Airway epithelial cell (primary cell): ENCODE measurements around the genes PKD2 and ABCG2.

GRCh38 chr4:83536677-83536838, 650 bp downstream of the GPAT3 start:
- RAMPAGE, long total RNA, result no peak

DNA sequence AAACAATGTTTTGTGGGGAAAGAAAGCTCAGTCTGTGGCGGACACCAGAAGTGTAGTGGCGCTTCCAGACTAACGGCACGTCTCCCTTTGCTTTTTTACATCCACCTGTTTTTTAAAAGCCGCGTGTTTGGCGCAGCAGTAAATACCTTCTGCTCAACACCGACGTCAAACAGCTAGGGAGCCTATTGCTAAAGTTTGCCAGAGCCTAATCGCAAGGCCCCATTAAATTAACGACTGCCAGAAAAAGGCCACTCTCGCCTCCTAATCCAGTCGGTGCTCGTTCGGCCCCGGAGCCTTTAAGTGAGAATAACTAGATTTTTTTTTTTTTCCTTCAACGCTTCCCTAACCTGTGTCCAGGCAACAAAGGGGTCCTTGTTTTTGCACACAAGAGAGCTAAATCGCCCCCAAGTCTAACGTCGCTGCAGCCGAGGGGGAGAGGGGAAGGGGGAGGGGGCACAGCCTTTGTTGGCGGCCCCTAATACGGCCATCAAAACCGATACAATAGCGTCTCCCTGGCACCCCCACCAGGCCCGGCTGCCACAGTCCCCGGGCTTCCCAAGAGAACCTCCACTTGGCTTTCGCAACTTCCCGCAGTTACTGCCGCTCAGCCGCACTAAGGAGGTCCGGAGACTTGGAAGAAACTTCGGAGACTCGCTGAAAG, 3.0 kb downstream of the NKX6-1 start:
- RAMPAGE, long total RNA, result no peak

DNA sequence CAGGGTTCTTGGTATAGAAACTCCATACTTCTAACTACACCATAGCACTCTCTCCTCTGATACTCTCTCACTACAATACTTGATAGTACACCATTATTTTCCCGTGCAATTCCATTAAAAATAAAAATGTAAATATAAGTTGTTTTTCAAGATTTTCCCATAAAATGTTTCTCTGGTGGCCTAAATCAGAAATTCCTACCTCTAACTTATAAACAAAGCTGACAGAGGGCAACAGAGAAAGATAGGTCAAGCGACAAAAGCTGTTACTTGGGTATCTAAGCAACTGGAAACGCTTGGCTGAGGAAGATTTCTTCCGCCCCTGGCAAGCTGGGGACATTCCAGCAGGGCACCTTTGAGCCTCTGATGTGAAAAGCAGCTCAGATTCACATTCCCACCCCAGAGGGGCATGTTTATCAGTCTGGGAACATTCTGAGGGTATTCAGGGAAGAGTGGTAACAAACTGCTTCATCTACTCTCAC, 3.6 kb upstream of the CDS1 start:
- RAMPAGE, long total RNA, result no peak

GRCh38 chr4:84939942-84940643, 26.4 kb downstream of the WDFY3 start:
- RAMPAGE, long total RNA, result no peak

DNA sequence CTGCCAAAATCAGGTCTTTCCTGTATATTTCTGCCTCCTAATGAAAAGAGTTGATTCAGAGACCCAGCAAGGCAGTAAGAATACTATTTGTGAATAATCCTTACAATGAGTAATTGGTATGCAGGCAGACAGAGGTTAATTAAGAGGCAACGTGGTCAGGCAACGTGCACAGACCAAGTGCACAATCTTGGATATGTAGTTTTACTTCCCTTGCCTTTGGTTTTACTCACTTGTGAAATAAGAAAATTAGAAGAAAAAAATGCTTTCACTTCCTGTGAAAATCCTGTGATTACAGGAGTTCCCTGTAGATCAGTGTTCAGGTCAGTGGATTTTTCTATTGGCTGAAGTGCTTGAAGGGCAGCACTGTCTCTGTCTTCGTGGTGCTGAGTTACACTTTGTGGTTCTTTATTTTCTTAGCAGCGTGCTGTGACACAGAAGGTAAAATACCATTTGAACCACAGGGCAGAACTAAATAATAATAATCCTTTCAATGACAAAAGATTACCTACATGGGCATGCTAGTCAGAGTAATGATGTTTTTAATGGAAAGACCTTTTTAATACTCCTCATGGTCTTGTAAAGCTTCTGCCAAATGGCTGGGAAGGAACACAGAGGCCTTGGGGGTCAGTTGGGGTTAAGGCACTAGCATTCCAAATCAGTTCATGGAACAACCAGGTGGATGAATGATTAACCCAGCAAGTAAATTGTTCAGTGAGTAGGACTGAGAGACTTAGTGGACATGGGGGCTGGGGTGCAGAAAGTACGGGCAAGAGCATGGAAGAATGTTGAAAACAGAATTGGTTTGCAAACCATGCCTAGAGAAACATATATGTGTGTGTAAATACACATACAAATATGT, 430.8 kb downstream of the MAPK10 start:
- RAMPAGE, long total RNA, result no peak

- RAMPAGE, long total RNA, result no peak
These were observed 429.3 kb downstream of the MAPK10 start for GRCh38 chr4:85930349-85931110.

DNA sequence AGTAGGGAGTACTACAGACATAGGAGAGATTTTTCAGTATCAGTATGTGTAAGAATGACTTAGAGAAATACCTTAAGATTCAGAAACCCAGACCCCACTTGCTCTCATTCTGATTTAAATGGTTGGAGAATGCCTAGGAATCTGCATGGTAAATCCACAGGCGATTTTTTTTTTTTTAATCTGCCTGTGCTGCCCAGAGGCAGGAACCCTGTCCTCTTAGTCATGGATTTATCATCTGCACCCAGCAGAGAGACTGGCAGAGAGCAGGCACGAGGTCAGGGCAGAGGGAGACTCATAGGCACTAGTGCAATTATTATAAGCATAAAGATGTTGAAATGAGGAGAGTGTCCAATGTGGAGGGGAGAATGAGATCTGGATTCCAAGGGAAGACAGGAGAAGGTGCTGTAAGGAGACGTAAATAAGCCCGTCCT, 406.4 kb downstream of the MAPK10 start:
- RAMPAGE, long total RNA, result no peak

DNA sequence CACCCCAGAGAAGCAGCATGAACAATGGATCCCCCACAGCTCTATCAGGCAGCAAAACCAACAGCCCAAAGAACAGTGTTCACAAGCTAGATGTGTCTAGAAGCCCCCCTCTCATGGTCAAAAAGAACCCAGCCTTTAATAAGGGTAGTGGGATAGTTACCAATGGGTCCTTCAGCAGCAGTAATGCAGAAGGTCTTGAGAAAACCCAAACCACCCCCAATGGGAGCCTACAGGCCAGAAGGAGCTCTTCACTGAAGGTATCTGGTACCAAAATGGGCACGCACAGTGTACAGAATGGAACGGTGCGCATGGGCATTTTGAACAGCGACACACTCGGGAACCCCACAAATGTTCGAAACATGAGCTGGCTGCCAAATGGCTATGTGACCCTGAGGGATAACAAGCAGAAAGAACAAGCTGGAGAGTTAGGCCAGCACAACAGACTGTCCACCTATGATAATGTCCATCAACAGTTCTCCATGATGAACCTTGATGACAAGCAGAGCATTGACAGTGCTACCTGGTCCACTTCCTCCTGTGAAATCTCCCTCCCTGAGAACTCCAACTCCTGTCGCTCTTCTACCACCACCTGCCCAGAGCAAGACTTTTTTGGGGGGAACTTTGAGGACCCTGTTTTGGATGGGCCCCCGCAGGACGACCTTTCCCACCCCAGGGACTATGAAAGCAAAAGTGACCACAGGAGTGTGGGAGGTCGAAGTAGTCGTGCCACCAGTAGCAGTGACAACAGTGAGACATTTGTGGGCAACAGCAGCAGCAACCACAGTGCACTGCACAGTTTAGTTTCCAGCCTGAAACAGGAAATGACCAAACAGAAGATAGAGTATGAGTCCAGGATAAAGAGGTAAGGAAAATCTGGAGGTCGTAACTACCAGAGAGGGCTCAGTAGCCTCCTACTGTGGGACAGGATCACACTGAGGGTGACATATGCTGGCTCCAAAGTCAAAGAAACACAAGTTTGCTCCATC, 364.8 kb downstream of the MAPK10 start:
- RAMPAGE, long total RNA, result no peak

DNA sequence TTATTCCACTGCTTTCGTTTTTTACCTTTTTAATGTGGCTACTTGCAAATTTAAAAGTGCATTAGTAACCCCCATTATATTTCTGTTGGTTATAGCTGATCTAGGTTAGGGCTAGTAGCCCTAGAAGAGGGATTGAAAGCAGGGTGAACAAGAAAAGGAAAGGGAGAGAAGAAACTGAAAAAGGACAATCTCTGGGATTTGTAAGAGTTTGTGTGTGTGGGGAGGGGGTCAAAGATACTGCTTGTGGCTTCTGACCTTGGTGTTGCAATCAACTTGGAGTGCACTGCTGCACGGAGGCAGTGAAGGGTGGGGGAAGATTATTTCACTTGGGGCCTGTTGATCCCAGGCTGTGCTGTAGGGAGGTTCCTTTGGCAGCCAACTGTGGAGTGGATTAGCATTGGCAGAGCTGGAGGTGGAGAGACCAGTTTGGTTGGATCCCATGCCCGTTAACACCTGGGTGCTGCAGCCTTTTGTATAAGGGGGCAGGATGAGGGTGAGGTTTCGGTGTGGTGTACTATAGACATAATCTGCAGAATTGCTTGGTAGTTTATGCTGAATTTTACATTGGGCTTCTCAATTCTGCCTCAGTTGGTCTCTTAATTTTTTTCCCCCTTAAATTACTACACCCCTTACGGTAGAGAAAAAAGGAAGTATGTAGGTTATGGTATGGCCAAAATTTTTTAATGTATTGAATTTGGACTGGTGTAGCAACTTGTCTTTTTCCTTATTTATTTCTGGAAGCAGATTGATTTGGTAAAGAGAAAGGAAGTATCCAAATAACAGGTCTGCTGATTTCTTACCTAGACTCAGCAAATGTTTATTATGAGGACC, 38.3 kb downstream of the AFF1 start:
- RAMPAGE, long total RNA, result no peak

DNA sequence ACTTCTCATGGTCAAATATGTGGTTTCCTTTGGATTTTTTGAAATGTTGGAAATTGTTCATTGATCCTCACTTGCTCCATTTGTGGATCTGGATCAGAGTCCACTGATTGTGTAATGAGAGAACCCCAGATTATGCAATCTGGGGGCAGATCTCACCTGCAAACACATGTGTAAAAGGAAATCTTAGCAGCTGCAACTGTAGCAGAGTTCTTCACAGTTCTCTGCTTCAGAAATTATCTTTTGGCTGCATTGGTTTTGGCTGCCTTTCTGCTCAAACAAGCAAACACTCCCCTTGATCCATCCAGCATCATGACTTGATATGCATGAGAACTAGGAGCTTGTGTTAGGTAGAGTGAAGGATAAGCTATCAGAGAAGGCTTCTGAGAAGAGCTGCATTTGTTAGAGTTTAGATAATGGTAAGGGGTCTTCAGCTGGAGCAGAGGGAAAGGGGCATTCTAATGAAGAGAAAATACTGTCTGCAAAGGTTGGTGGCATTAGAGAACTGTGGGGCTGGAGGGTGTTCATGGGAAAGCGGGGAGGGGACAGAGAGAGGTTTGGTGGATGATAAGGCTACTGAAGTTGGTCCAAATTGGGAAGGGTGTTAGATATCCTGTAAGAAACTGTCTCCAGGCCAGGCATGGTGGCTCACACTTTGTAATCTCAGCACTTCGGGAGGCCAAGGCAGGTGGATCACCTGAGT, 59.7 kb downstream of the AFF1 start:
- RAMPAGE, long total RNA, result no peak

GRCh38 chr4:87029249-87029852, 94.5 kb downstream of the AFF1 start:
- RAMPAGE, long total RNA, result no peak

GRCh38 chr4:87125604-87126494, 94.6 kb downstream of the KLHL8 start:
- RAMPAGE, long total RNA, result no peak

DNA sequence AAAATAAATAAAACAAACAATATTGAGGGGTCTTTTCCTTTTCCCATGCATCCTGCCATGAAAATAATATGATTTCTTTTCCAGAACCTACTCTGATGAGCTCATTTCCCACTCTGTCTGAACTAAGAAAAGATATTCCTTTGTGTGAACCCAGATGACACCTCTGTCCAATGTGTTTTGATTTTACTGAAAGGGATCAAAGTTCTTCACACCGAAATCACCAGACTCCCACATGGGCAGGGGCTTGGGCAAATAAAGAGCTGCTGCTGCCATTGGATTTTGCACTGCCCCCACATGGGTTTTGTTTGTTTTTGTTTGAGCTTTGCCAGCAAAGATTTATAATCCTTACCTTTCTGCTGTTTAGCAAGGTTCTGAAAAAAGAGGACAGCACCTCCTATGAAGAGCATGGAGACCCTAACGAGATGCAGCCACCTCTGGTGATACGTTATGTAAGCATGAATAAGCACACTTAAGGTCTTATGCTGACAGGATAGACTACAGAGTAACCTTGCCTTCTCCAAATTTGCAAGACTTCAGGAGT, 44.4 kb downstream of the HSD17B13 start:
- RAMPAGE, long total RNA, result no peak

DNA sequence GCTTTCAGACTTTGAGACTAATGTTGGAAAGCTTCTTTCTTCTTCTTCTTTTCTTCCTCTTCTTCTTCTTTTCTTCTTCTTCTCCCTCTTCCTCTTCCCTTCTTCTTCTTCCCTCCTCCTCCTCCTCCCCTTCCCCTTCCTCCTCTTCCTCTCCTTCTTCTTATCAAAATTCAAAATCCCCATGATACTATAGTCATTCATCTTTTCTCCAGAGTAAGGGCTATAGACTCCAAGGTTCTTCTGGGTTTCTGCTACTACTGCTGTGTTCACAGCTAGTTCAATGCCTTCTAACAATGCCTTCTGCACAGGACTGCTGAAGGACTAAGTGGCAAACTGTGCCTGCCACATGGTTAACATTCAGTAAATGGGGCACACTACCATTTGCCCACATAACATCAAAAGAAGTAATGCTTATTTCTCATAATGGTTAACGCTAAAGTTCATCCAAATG, 11.8 kb upstream of the HSD17B13 start:
- RAMPAGE, long total RNA, result no peak

GRCh38 chr4:87502572-87503453, 26.4 kb downstream of the SPARCL1 start:
- RAMPAGE, long total RNA, result no peak

GRCh38 chr4:87732154-87732745, 67.1 kb upstream of the IBSP start:
- RAMPAGE, long total RNA, result no peak

- RAMPAGE, long total RNA, result no peak
These were observed 18.5 kb downstream of the MEPE start for GRCh38 chr4:87851267-87851633.

GRCh38 chr4:87974797-87975223, 704 bp upstream of the SPP1 start:
- RAMPAGE, long total RNA, result no peak

DNA sequence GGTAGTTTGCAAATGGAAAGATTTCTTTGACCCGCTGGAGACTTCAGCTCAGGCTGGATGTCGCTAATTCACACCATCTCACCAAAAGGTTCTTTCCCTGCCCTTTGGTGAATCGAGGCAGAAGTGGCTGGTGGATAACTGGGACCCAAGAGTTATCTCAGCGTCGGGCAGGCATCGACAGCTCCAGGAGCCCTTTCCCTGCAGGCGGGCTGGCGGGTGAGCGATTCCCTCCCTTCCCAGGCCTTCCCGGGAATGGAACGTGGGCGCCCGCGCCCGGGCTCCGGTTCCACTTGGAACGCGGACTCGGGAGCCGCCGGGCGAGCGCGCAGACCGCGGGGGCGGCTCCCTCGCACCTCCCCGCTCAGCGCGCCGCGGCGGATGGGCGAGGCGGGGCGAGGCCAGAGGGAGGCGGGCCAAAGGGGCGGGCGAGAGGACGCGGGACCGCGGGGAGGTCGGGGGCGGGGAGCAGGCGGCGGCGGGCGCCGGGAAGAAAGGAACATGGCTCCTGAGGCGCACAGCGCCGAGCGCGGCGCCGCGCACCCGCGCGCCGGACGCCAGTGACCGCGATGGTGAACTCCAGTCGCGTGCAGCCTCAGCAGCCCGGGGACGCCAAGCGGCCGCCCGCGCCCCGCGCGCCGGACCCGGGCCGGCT, at the start of gene PKD2:
Gene PKD2 (plus strand): TSS at position 468 of the 652 bp plus-strand sequence.
- RAMPAGE, long total RNA, result no peak

GRCh38 chr4:88158289-88159459, at the start of gene ABCG2:
Gene ABCG2, minus strand, starts transcription at chr4:88158639.
- RAMPAGE, long total RNA, result no peak